ENCODE results near the genes GUCY2F, DCX, SERTM2 and TRPC5OS.

- RRBS, result no CpG with 5 or more reads among the region's 9 CpGs
Measured at GRCh38 chrX:107714272-107715095, 61.1 kb downstream of the TSC22D3 start.

DNA sequence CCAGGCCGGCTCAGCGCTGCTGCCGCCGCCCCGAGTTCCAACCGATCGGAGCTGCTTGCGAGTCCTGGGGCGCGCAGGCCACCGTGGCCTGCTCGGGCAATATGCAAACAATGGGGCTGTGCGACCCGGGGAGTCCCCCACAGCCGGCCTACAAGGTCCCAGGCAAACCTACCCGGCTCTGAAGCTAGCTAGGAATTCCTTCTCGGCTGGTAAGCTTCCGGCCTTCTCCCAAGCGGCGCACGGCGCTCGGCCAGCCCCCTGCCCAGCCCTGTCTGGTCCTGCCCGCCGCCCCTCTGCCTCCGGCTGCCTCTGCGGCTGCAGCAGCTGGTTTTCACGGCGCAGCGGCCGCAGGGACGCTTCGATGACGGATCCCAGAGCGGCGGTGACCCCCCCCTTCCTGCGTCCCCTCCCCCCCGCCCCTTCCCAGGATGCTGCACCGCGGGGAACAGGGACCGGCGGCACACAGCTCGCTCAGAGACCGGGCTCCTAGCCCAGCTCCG, 59.4 kb downstream of the TSC22D3 start:
- RRBS, result 21% methylated on average over 7 of the region's 45 CpGs

DNA sequence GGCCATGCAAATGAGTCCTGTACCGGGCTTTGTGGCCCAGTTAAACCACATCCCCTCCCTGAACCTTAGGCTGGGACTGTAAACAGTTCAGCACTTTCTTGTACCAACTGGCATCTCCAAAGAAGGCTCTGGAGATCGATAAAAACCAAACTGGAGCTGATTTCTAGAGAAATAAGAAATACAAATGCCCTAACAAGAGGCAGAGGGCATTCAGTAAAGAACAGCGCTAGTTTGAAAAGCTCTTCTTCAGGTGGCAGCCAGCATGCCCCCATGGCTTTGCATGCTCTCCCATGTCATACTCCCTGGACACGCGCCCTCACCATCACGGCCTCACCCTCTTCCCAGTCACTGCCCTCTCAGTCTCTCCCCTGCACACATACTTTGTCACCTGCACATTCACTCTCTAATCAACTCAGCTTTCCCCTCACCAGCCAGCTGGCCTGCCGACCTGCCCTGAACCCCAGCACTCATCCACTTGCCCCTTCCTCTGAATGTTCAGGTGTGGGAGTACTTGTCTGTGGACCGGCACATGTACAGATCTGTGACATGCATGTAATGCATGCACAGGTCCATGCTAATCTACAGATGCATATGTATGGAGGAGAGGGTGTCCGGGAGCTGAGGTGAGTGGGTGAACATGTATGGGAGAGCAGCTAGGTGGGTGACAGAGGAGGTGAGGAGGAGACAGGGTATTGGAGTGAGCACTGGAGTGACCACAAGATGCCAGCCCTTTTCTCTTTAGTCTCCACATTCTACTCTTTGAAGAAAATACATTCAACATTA, 58.3 kb downstream of the TSC22D3 start:
- RRBS, result 84% methylated on average over 2 of the region's 9 CpGs

- RRBS, result 44% methylated on average over 2 of the region's 11 CpGs
Measured at GRCh38 chrX:107725494-107726401, 49.8 kb downstream of the TSC22D3 start.

DNA sequence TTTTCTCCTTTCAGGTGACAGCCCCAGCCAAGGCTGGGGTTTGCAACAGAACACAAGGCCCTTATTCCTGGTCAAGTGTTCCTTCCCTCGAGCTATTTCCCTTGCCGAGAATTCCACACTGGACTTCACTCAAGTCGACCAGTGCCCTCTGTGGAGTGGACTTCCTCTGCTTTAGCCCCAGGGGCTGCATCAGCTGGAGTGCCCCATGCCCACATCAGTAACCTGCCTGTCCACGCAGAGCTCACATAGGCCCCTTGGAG, 19.0 kb downstream of the TSC22D3 start:
- RRBS, result no CpG with 5 or more reads among the region's 4 CpGs

GRCh38 chrX:107772760-107773593, 2.6 kb downstream of the TSC22D3 start:
- RRBS, result no CpG with 5 or more reads among the region's 14 CpGs

DNA sequence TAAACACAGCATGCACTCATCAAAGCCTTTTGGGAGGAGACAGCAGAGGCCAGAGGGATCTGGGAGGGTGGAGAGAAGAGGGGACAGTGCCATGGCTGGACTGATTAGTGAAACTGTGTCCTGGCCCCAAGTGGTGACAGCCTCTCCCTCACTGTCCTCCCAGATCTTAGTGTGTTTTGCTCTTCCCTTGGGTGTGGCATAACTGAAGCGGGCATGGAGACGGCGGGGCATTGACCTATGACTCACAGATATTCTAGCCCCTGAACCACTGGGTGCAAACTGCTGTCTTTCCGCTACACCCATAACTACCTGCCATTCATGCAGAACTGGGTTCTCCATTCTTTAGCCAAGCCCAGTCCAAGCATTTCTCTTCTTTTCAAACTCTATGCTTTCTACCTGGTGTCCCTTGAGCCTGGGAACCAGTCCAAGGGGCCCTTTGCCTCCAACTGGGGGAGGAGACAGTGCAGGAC, 67.4 kb downstream of the ATG4A start:
- RRBS, result no CpG with 5 or more reads among the region's 4 CpGs

GRCh38 chrX:109481976-109482508, at the start of gene GUCY2F:
Gene GUCY2F (minus strand): TSS chrX:109482086.
- RRBS, result no CpG with 5 or more reads among the region's 4 CpGs

DNA sequence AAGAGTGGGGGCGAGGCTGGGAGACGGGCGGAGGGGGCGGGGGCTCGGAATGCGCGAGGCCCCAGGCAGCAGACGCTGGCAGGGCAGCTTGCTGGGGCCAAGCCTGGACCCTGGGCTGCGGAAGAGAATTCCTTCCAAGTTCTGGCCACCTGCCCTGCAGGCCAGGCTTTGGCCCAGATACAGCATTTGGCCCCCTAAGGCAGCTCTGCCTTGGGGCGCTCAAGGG, 271 bp upstream of the KCNE5 start:
- RRBS, result no CpG with 5 or more reads among the region's 10 CpGs

- RRBS, result no CpG with 5 or more reads among the region's 4 CpGs
Measured at GRCh38 chrX:109739794-109740455, 6.9 kb upstream of the ACSL4 start.

- RRBS, result no CpG with 5 or more reads among the region's 7 CpGs
Measured at GRCh38 chrX:109774574-109775137, 41.6 kb upstream of the ACSL4 start.

GRCh38 chrX:110156623-110157431, 153.9 kb downstream of the TMEM164 start:
- RRBS, result no CpG with 5 or more reads among the region's 4 CpGs

DNA sequence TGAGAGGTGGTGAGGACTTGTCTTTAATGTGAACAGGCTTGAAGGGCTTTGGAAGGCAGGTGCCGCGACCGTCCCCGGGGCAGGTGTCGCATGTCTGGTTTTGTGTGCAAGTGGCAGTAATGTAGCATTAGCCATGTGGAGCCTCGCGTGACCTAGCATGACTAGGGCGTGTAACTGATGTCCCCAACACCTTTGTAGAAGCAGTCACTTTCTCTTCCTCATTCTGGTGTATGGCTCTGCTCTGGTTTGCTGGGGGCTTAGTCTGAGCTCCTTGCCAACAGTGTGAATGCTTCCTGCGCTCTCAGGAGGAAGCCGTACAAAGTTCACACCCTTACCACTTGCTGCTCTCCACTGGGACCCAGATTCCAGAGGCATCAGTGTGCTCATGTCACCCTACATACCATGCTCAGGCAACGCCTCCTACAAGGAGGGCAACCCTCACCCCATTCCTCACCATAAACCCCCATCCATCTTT, 145.6 kb downstream of the AMMECR1 start:
- RRBS, result no CpG with 5 or more reads among the region's 11 CpGs

GRCh38 chrX:111411944-111412356, at the start of gene DCX:
Gene DCX (minus strand): TSS chrX:111412192.
- RRBS, result no CpG with 5 or more reads among the region's 3 CpGs

GRCh38 chrX:111511468-111511929, at the start of gene SERTM2:
Gene SERTM2 (plus strand): TSS chrX:111511645.
- RRBS, result no CpG with 5 or more reads among the region's 3 CpGs

DNA sequence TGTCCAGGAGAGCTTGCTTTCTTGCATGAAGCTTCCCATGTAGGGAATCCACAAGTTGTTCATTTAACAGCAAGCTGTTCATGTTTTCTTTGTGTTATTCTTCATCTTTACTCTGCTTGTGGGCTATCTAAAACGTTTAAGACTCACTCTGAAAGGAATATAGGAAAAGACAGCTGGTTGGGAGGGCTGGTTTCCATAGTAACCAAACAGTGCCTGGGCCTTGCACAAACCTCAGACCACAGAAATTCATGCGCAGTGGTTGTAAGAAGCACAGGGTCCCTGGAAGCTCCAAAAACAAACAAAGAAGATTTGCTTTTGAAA, 7.7 kb downstream of the SERTM2 start:
- RRBS, result no CpG with 5 or more reads among the region's 2 CpGs

DNA sequence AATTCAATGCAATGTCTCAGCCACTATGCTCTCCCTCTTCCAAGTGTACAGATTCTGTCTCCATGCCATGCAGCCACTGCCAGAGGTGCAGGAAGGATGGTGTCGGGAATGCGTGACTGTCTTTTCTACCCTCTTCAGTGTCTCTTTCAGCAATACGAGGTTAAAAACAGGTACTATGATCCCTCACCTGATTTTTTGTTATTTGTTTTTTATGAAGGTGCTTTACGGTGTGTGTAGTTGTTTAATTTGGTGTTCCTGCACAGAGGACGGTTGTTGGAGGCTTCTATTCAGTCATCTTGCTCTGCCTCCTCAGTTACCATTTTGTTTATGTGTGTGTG, 66.6 kb upstream of the TRPC5OS start:
- RRBS, result no CpG with 5 or more reads among the region's 5 CpGs

- RRBS, result no CpG with 5 or more reads among the region's 1 CpG
Measured at GRCh38 chrX:111875936-111876268, at the start of gene TRPC5OS. Gene TRPC5OS (plus strand): TSS chrX:111876181.

DNA sequence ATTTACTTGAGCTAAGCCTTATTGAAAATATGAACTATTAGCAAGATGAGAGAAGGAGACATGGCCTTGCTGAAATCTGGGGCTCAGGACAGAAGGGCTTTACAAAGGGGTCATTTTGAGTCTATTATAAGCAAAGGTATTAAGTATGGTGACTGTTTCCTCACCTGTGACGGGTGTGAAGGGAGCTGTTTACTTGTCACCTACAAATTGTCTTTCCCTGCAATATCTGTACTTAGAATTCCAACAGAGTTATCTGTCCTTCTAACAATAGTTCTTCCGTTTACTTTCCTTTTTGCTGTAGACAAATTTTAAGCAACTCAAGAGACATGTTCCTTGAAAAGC, 234.8 kb downstream of the LHFPL1 start:
- RRBS, result no CpG with 5 or more reads among the region's 2 CpGs

- RRBS, result no CpG with 5 or more reads among the region's 2 CpGs
Measured at GRCh38 chrX:112734022-112734392, 54.3 kb upstream of the LHFPL1 start.

Data from islet of Langerhans (tissue), 1 donor.